Sigmoid colon (tissue), 4 donors: ENCODE data around the genes LIMS2, POLR2D and AMMECR1L.

DNA sequence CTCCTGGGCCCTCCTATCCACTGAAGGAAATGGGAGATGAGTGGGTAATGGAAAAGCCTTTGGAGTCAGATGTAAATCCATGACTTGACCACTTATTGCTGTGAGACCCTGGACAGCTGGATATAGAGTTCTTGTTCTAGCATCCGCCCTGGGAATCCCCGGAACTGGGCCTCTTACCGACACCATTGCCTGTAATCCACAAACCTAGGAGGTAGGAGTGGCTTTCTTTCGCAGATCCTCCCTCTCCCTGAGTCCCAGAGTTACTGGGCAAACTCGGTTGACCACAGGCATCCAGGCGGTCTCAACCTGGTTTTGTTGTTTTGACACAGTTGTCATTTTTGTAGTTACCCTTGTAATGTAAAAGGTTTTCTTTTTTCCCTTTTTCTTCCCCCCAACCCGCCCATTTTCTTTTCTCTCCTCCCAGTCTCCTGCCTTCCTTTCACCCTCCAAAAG, 45.5 kb downstream of the PROC start:
- PRO-cap: no peak
- RAMPAGE, long total RNA, 4 experiments: no peak in any of the 4 experiments

GRCh38 chr2:127514212-127514994, 11.9 kb downstream of the IWS1 start:
- PRO-cap: no peak
- RAMPAGE, long total RNA, 4 experiments: no peak in any of the 4 experiments

- PRO-cap: no peak
- RAMPAGE, long total RNA, 4 experiments: no peak in any of the 4 experiments
Measured at GRCh38 chr2:127637384-127638260, 8.3 kb upstream of the GPR17 start.

GRCh38 chr2:127641862-127642511, 4.0 kb upstream of the GPR17 start:
- PRO-cap: no peak
- RAMPAGE, long total RNA, 4 experiments: no peak in any of the 4 experiments

- PRO-cap: no peak
- RAMPAGE, long total RNA, 4 experiments: no peak in any of the 4 experiments
Measured at GRCh38 chr2:127650151-127651031, 4.4 kb downstream of the GPR17 start.

DNA sequence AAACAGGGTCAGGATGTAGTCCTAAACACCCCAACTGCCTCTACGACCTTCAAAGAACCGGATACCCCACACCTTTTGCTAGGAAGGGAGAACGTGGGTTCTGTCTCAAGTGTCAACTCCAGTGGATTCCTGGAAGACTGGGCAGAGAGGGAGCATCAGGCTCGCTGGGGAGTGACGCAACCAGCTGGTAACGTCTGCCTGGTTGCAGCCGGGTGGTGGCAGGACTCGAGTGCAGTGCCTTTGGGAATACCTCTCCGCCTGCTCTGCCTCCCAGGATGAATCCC, 12.6 kb downstream of the GPR17 start:
- PRO-cap: no peak
- RAMPAGE, long total RNA, 4 experiments: no peak in any of the 4 experiments

DNA sequence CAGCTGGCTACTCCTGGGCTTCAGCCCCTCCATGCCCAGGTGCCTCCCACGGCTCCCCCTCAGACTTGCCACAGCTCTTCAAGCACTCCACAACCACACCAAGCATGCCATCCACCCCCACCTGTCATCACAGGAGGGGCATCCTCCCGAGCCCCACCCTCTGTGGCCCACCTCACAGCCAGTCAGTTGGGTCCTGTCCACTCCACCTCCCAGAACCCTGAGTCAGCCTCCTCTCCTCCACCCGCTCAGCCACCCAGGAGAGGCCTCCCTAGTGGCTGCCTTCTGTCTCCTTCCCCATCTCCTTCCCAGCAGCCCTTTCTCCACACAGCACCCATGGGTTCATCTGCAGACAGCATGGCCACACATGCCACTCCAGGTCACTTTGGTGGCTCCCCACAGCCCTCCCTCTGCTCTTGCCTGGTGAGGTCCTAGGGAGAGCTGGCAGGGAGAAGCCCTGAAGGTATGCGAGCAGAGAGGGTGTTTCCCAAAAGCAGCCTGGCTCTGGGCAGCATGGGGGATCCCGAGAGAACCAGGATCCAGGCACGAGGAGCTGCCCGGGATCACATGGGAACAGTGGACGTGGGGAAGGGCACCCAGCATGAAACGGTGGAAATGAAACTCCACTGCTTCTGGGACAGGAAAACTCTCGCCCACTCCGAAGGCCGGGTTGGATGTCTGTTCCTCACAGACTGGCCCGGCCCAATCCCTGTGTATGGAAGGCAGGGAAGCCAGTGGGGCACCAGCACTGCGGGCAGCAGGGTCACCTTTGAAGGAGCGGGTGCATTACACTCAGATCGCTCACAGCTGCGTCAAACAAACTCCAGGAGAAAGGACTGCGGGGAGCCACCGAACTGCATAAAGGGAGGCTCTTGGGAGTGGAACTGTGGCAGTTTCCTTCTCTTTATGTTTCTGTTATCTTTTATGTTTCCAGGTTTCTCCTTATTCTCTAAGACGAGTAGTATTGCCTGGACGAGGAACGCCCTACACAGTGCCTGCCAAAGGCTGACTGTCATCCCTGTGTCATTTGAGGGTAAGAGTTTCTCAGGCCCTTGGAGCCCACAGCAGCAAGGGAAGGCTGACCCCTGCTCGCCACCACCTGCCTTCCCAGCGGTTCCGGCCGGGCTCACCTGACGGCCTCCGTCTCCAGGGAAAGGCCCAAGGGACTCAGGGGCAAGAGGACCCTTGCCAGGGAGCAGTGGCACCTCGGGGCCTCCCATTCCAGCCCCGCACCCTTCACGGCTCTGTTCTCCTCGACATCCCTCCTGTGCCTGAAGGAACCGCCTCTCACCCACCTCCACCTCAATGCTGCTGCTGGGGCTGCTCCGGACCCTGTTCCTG, 2.5 kb downstream of the LIMS2 start:
- PRO-cap: unidirectional peak, plus-strand start at position 573 of the sequence
- RAMPAGE, long total RNA, 4 experiments: no peak in any of the 4 experiments

DNA sequence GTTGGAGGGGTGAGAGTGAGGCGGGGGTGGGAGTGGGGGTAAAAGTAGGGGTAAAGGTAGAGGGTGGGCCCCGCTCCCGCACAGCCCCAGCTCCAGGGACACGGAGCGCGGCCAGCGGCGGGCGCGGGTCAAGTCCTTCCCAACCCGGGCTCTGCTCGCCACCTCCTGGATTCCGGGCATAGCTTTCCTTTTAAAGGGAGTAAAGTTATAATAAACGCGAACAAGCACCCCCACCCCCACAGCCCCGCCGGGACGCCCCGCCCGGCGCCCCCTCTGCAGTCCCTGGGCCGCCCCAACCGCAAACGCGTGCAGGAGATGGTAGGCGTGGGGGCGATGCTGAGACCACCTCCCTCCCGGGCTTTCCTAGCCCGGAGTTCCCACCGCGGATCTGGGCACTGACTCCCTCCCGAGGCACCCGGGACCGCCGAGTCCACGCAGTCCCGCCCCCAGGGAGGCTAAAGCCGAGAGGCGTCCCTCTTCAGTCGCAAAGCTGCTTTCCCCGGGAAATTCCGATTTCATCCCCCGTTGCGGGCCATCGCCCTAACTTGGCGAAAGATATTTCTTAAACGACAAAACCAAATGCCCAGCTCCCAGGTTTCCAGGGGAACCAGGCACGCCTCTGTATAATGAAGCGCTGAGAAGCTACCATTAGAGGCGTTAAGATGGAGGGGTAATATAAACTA, at the start of gene LIMS2:
TSS of gene LIMS2 (minus strand) at position 165 of the 683 bp plus-strand sequence.
- PRO-cap: unidirectional peak, minus-strand start at position 153 of the sequence
- RAMPAGE, long total RNA, 4 experiments: start-site peak on the minus strand in 2 of 4 experiments, centred at positions 133 to 491 of the sequence, 16 to 27 reads per replicate

DNA sequence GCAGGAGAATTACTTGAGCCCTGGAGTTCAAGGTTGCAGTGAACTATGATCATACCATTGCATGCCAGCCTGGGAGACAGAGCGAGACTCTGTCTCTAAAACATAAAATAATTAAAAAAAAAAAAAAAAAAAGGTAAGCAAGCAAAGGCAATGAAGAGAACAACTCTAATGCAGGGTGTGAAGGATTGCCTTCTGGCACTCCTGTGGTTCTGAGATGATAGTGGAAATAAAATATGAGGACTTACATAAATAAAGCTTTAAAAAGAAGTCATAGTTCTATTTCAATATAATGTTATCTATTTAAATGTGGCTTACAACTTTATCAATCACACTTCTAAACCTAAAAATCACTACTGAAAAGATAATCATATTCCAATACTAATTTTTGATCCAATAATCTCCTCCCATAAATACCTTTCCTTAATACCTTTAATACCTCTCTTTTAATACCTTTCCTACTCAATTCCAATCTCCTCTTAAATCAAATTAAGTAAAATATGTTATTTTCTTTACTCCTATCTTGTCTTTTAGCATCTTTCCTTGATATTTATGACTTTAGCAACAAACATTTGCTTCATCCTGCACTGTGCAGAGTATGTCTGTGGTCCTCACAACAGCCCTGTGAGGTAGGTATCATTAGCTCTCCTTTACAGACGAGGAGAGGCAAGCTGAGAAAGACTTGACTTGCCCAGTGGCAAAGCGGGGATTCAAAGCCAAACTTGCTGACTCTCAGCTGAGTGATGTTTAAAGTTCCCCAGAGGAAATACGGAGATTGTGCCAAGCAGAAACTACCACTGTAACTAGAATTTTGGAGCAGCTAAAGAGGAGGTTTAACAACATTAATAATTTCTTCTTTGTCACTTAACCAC, 44.9 kb downstream of the SFT2D3 start:
- PRO-cap: no peak
- RAMPAGE, long total RNA, 4 experiments: no peak in any of the 4 experiments

GRCh38 chr2:127762907-127763632, 47.9 kb downstream of the WDR33 start:
- PRO-cap: no peak
- RAMPAGE, long total RNA, 4 experiments: no peak in any of the 4 experiments

DNA sequence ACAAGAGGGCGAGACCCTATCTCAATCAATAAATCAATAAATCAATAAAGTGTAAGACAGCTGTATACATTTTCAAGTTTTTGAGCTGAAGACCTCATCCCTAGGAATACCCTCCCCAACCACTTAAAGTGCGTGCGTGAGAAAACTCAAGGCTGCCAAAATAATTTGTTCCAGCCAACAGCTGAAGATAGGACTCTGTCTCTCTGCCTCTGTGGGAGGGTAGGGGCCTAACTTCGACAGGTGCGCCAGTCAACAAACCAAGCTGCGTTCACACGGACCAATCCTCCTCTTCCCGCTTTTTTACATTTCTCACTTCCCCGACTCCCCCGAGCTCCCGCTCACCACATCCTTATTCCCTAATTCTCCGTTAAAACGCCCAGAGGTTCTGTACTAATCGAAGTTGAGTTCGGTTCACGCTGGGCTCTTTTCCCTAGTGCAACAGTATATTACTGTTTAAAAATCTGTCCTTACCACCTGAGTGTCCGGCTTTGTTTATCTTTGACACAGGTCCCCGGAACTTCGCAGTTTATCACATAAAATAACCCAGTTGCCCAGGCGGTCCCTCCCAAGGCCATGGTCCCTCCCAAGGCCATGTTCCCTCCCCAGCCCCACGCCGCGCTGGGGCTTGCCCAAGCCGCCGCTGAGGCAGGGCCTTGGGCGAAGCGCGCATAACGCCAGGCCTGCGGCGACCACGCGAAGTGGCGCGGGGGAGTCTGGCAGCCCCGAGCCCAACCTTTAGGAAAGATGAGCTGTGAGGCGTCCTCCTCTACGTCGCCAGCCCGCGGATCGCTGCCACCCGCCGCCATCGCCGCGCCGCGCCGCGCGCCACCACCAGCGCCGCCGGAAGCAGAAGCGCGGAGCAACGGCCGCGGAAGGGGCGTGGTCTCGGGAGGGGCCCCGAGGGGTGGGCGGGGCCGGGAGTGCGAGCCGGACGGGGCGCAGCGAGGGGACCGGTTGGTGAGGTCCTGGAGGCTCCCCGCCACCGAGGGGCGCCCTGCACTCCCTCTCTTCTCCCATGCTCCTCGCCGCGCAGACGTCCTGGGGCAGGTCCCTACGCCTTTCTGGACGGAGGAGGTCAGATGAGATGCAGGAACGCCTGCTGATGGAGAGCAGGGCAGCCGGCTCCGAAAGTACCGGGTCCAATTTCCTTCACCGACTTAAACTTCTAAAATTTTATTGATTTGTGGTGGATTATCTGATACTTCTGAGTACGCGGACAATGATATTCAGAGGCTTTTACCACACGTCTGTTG, at the start of gene POLR2D:
TSS of gene POLR2D (minus strand) at position 861 of the 1,253 bp plus-strand sequence.
- PRO-cap: unidirectional peak, minus-strand start at position 820 of the sequence
- RAMPAGE, long total RNA, 4 experiments: no peak in any of the 4 experiments

GRCh38 chr2:127859095-127859704, 1.2 kb upstream of the POLR2D start:
- PRO-cap: no peak
- RAMPAGE, long total RNA, 4 experiments: no peak in any of the 4 experiments

DNA sequence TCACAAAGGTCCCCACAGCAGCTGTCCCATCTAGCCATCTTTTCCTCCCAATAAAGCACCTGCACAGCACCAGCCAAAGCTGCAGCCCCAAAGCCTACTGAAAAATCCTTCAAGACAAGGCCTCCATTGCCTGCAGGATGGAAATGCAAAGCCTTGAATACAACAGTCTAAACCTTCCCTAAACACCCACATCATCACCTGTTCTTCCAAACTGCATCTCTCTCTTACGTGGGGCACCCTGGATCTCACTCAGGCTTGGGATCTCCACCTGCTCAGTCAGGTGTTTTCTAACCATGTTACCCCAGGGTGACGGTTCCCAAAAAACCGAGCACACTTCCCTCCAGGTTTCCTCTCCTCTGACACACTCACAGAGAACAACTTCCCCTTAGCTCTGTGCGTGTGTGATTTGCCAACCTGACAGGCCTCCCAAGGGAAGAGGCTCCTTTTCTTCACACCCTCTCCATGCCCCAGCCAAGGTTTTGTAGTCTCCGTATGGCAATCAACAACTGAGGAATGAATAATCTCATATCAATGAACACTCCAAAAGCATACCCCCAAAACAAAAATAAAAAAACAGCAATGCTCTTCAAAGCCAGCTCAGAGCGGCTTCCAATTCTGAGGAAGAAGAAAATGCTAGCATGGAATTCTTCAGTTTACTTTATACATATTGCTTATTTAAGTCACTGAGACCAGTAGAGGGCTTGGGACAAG, 13.0 kb downstream of the AMMECR1L start:
- PRO-cap: no peak
- RAMPAGE, long total RNA, 4 experiments: no peak in any of the 4 experiments

DNA sequence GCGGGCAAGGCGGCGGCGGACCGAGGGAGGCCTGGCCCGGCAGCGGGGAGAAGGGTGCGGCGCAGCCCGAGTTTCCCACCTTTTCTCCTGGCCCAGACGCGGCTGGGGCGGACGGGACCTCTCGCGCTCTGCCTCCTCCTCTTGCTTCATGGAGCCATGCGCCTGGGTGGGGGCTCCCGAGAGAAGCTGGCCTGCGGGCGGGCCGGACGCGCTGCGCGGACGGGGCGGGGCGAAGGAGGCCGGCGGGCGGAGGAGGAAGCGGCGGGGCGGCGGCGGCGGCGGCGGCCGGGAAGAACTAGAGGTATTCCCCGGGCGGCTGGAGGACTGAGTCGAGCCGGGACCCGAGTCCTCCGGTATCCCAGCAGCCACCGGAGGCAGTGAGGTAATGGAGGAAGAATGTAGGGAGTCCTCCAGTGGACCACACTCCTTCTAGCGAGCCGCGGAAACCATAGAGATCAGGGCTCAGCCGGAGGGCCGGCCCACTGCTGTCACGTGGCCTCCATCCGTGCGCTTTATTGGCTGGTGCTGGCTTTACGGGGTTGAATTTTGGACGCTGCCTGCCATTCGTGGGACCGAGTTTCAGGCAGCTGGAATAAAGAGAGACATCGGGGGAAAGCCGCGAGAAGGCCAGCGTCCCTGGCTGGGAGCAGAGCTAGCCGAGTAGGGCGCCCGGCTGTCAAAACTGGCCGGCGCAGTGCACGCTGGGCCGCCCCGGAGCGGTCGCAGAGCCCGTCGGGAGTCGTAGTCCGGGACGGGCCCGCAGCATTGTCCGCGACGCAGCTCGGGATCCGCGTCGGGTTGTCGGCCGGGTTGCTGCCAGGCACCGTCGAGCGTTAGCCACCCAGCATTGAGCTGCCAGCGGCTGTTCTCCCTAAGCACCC, at the start of gene AMMECR1L:
TSS of gene AMMECR1L (minus strand) at position 226 of the 881 bp plus-strand sequence.
- PRO-cap: unidirectional peak, minus-strand start at position 429 of the sequence; unidirectional peak, plus-strand start at position 796 of the sequence
- RAMPAGE, long total RNA, 4 experiments: start-site peak on the minus strand in 2 of 4 experiments, centred at positions 189 to 205 of the sequence, 23 to 46 reads per replicate

- PRO-cap: no peak
- RAMPAGE, long total RNA, 4 experiments: no peak in any of the 4 experiments
Measured at GRCh38 chr2:128178328-128179177, 87.6 kb downstream of the UGGT1 start.

DNA sequence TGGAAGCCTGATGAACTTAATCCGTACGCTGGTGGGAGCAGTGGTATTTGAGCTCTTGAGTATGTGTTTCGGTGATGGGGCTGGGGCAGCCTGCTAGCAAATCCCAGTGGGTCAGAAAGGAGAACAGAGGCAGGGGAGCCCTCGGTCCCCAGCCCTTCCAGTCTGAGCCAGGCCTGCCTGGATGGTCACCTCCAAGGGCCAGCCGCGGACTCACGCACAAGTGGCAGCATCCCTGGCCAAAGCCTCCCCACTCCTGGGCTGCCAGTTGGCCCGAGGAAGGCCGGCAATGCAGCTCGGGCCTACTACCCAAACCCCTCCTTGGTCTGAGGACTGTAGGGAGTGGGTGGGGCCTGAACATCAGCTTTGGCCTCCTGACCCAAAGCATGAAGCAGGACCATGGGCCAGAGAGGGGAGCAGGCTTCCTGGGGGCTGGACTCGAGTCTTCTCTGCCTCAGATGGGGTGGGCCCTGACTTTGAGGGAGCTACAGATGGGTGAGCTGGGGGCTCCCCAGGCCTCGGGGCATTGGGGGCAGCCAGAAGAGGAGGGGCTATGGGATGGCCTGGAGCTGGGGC, 51.4 kb downstream of the HS6ST1 start:
- PRO-cap: no peak
- RAMPAGE, long total RNA, 4 experiments: no peak in any of the 4 experiments

GRCh38 chr2:128323790-128324083, 5.1 kb upstream of the HS6ST1 start:
- PRO-cap: no peak
- RAMPAGE, long total RNA, 4 experiments: no peak in any of the 4 experiments

GRCh38 chr2:128442372-128442746, 123.7 kb upstream of the HS6ST1 start:
- PRO-cap: no peak
- RAMPAGE, long total RNA, 4 experiments: no peak in any of the 4 experiments

DNA sequence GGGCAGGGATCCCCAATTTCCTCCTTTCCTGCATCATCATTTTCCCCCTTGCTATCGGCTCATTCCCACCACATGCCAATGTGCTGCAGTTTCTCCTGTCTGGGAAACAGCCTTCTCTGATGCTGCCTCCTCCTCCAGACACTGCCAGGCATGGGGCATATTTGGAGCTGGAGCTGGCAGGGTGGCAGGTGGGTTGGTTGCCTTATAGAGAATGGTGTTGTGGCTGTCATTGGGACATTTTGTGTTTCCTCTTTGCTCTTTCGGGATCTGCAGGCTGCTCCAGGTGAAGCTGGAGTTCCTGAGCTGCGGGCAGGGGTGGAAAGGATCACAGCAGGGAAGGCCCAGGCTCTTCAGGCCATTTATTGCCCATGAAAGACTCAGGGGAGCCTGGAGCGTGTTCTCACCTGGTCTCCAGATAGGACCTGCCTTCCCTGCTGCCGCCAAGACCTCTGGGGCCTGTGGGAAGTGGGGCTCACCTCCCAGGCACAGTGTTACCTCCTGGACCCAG, 192.4 kb upstream of the HS6ST1 start:
- PRO-cap: no peak
- RAMPAGE, long total RNA, 4 experiments: no peak in any of the 4 experiments

DNA sequence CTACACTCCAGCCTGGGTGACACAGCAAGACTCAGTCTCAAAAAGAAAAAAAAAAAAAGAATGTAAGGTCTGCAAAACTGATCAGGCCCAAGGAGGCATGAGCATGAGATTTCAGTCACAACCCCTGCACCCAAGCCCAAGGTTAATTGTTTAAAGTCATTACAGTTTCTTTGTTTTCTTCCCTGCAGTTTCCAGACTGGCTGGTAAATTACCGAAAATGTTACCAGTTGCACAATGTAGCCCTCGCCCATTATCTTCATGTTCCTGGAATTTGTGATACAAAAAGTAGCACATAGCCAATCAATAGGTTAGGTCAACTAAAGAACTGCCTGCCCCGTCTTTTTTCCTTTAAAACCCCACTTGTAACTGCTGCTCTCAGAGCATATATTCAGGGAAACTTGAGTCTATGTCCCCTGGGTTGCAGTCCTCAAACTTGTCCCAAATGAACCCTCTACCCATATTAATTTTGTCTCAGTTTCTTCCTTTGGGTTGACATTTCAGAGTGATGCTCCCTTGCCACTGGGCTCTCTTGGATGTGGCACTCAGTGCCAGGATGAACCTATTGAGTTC, 216.1 kb upstream of the HS6ST1 start:
- PRO-cap: no peak
- RAMPAGE, long total RNA, 4 experiments: no peak in any of the 4 experiments